Mucosa of descending colon (tissue), 1 donor: ENCODE measurements around a stretch of chr12.

DNA sequence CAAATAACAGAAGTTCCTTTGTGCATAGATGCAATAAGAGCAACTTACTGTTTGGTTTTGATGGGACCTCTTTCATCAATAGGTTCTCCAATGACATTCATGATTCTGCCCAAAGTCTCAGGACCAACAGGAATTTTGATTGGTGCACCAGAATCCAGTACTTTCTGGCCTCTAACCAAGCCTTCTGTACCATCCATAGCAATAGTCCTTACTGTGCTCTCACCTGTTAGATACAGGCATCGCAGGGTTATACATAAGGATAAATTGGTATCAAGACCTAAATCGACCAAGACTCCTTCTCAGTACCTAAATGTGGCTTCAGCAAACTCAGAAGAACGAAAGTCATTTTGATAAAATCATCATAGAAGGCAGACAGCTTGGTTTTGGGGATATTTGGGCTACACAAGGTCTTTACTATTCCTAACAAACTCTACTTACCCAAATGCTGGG is 1.0 kb downstream of the ATP5F1B start:
- PRO-cap, result no peak

DNA sequence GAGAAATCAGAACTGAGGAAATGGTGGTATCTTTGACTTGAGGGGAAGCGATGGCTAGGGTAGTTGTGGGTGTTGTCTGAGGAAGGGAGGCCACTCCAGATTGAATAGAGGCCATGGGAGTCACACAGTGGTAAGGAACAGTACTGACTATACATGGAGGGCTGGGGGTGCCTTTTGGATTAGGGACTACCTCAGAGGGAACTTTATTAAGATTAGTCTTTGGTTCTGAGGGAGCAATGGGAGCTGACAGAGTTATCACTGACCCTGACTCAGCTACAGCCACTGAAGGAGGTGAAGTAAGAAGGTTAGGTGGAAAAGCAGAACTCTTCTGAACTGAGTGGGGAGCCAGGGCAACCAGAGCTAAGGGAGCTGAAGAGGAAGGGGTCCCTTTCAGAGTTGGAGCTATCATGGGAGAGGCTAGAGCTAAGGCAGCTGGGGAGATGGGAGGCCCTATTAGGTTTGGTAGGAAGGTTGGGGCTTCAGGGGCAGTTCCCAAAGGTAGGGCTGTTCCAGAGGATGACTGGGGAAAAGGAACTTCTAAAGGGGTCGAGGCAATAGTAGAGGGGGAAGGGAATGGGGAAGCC is 4.2 kb downstream of the NACA start:
- PRO-cap, result no peak

GRCh38 chr12:56770749-56771076 is 7.6 kb downstream of the HSD17B6 start:
- PRO-cap, result no peak

DNA sequence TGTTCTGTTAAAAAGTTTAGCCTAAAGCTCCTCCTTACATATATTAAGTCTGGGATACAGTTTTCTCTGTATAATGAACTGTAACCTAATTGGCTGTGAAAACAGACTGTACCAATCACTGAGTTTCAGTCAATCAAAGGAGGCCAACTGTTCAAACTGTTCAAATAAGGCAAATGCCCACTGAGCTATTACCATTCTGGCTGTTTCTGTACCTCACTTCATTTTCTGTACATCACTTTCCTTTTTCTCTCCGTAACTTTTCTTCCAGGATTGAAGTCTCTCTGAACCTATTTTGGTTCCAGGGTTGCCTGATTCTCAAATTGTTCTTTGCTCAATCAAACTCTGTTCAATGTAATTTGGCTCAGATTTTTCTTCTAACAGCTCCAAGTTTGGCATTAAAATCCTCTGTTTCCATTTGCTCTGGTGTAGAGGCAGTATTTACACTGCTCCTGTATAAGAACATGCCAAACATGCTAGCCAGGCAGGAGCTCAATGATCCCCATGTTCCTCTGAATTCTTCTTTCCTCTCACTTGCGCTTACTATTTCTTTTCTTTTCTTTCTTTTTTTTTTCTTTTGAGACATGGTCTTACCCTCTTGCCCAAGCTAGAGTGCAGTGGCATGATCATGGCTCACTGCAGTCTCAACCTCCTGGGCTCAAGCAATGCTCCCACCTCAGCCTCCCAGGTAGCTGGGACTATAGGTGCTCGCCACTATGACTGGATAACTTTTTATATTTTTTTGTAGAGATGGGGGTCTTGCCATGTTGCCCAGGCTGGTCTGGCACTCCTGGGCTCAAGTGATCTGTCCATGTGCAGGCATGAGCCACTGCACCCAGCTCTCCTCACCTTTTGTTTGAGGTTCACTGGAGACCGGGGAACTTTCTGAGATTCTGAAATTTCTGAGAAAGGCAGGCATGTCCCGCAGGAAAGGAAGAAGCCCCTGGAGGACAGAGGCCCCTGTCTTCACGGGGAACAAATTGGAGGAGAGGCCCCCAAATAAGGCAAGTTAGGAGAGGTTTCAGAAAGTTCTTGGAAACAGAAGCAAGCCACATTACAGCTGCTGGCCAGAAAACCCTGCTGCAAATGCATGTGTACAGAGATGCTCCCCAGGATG is 17.1 kb downstream of the SDR9C7 start:
- PRO-cap, result no peak

DNA sequence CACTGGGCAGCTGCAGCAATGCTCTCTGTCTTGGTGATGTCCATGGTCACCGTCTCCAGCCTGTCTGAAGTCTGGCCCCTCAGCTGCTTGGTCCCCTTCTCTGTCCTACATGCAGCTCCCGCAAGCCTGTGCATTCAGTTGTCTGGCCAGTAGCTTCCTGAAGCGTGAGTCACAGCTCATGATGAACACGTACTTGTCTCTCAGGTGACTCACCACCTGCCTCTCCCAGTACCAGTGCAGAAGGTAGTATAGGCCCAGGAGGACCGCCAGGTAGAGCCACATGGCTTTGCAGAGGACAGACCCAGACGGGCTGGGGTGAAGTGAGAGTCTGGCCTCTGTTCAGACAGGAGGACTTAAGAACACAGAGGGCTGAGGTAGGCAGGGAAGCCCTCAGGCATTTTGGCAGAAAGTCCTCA is 8.6 kb upstream of the GPR182 start:
- PRO-cap, result no peak

DNA sequence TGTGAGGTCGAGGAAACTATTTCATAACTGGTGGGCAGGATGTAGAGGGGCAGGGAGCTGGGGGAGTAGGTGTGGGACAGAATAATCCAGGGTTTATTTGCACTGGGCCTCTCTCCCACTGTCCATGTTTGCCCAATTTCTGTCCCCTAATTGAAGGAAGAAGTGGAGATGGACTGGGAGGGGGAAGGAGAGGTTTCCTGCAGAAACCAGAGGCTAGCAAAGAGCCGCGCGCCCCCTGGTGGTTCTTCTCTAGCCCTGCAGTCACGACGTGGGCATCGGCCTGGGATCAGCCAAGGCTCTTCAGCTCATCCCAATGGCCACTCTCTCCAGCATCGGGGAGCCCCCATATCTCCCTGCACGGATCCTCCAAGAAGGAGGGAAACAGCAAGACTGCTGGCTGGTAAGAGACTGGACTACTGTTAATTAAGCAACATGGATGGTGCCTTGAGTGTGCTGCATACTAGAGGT is 6.8 kb upstream of the GPR182 start:
- PRO-cap, result no peak

GRCh38 chr12:57090793-57092107 is 2.3 kb downstream of the NAB2 start:
- PRO-cap, result unidirectional peak, minus-strand start at chr12:57091623

DNA sequence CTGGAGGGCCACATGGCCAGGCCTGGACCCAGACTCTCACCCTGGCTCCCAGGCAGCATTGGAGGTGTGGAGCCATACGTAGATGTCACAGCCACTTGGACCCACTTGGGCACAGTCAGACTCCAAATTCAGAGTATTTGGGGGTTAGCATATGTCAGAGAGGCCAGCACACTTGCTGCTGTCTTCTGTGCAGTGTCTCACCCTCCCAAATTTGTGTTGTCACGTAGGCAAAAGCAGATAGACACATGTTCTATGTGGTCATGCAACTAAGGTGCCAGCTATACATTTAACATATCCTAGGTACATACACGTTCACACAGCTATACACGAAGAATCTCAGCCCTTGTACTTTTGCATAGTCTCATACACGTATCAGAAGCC is 6.7 kb downstream of the NAB2 start:
- PRO-cap, result no peak

DNA sequence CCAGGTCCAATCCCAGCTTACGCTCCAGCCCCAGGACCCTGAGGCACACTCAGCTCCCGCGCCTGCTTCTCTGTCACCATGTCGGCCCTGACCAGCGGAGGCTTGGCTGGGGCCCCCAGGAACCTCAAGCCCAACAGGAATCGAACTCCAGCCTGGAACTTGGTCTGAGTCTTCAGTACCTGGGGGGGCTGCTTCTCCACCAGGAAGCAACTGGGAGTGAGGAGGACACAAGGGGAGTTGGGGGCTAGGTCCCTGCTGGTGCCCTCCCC is 6.1 kb downstream of the STAT6 start:
- PRO-cap, result no peak

- PRO-cap, result unidirectional peak, plus-strand start at chr12:57110393; unidirectional peak, plus-strand start at chr12:57110574; unidirectional peak, plus-strand start at chr12:57110611; unidirectional peak, plus-strand start at chr12:57110816
These were observed 829 bp downstream of the STAT6 start for GRCh38 chr12:57109968-57111097.

DNA sequence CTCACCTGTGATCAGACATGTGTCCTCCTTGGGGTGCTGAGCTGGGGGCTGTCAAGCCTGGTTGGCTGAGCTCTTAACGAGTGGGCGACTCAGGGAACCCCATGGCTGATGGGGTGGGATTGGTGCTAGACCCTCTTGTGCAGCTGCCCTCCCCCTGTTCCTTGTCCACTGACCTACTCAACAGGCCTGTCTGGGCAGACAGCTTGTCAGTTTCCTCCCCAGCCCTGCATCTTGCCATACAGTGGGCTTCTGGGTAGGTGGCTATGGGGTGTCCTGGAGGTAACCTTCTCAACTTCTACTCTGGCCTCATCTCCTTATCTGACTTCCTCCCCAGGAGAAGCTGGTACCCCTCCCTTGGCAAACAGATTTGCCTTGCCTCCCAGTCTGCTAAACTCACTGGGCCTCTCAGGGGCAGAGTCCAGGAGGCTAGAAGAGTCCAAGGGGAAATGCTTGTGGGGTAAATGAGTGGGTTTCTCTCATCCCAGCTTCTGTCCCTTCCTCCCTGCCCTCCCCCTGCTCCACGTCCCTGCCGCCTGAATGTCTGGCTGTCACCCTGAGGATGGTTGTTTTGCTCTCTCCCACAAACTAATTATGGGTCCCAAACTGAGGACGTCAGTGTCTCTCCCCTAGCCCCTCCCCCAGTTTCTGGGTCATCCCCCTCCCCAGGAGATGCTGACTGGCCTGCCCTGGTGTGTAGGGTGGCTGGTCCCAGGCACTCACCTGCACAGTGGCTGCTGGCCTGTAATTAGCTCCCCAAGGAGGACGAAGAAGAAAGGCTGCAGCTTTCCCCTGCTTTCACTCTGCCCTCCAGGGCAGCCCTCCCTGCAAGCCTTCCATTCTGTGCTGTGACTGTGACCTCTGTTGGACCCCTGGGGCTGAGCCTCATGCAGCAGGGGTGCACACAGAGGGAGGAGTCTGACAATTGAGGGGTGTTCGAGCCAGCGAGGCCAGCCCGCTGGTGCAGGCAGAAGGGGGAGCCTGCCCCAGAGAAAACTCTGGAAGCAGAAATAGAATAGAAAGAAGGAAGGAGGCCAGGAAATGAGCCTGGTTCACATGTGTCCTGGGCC is 18.8 kb downstream of the LRP1 start:
- PRO-cap, result bidirectional peak, plus-strand start at position 431 of the sequence, minus-strand start at position 320 of the sequence

GRCh38 chr12:57193415-57193759 is 23.2 kb upstream of the NXPH4 start:
- PRO-cap, result no peak

DNA sequence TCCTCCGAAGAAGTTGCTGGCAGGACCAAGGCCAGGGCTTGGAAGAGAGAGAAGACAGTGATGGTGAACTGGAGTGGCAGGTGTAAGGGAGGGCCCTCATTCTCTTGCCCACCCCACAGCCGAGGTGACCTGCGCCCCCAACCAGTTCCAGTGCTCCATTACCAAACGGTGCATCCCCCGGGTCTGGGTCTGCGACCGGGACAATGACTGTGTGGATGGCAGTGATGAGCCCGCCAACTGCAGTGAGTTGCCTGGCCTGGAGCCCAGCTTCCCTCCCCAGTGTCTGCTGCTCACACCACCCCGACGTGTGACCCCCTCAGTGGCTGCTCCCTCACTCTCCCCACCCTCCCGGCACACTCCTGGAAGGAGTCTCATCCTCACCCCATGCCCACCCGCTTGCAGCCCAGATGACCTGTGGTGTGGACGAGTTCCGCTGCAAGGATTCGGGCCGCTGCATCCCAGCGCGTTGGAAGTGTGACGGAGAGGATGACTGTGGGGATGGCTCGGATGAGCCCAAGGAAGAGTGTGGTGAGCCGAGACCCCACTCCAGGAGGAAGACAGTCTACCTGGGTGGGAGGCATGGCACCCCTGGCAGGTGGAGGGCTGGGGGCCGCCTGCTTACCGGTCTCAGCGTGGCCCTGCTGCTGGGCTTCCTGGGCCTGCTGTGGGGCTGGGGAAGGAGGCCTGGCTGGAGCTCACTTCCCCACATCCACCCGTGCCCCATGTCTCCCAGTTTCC is 15.0 kb upstream of the NXPH4 start:
- PRO-cap, result no peak

DNA sequence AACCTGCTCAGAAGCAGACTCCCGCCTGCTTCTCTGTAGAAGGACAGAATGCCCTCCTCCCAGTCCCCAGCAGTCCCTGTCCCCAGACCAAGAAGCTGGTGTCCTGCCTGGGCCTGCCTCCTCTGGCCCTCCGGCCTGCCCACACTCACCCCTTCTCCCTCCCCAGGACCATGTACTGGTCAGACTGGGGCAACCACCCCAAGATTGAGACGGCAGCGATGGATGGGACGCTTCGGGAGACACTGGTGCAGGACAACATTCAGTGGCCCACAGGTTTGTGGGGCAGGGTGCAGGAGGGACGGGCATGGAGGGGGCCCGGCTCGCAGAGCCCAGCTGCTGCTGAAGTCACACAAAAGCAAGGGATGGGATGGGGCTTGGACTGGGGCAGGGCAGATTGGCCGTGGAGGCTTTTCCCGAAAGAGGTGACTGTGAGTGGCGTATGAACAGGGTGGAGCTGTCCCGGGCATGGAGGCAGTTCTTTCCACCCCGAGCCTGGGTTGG is 8.0 kb upstream of the NXPH4 start:
- PRO-cap, result no peak

GRCh38 chr12:57209428-57210012 is 7.1 kb upstream of the NXPH4 start:
- PRO-cap, result no peak

DNA sequence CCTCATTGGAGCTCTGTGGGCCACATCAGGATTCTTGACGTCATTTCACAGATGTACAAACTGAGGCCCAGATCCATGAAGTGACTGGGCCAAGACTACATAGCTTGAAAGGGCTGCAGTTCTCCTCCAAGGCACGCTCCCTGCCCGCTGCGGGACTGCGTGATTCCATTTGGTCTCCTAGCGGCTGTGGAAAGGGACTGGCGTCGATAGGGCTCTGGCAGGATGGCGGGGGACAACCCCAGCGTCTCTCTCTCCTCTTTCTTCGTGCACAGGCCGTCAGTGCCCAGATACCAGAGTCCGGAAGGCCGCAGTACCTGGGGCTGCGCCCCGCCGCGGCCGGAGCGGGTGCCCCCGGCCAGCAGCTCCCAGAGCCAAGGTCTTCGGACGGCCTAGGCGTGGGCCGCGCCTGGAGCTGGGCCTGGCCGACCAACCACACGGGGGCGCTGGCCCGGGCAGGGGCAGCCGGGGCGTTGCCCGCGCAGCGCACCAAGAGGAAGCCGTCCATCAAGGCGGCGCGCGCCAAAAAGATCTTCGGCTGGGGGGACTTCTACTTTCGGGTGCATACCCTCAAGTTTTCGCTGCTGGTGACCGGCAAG is 4.8 kb upstream of the SHMT2 start:
- PRO-cap, result no peak

DNA sequence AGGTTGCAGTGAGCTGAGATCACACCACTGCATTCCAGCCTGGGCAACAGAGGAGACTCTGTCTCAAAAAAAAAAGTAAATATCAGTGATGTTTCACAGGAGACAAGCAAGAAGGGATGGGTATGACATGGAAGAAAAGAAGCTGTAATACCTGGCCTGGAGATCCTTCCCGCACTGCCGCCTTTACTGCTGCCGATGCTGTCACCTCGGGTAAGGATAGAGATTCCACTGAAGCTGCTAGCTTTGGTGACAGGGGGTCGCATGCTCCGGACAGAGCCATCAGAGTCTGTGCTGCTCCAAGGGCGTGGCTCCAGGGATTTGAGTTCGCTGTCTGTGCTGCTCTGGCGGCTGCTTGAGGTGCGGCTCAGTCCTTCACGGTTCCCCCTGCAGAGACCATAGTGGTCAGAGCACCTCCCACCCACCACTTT is 32.7 kb upstream of the STAC3 start:
- PRO-cap, result no peak

DNA sequence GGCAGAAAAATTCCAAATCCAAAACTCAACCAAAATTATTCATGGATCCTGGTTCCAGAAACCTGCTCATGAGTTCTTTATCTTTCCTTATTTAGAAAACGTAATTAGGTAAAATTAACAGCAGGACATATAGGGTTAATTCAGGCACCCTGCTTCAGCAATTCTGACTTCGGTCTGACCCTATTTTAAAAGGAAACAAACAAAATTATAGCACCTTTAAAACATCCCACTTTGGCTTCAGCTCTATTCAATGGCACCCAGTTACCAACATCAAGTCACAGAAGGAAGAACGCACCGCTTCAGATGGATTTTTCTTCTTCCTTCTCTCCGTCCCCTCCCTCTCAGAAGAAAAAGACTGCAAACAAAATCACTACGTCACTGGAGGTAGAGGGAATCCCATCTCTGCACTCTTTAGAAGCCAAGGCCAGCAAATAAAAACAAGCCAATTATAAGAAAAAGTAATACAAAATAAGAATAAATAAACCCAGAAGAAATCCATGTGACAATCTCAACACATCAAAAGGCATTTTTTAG is 89.7 kb downstream of the R3HDM2 start:
- PRO-cap, result no peak

GRCh38 chr12:57456062-57456496 is 972 bp downstream of the INHBE start:
- PRO-cap, result no peak

- PRO-cap, result no peak
These were observed 5.0 kb downstream of the ARHGAP9 start for GRCh38 chr12:57474658-57475145.